HT1080 (cell line): ENCODE measurements around a stretch of chr6.

GRCh38 chr6:158720273-158721157 is 70.7 kb downstream of the SYTL3 start:
RAMPAGE:
- cytosol, long total RNA = no peak
- long total RNA = no peak
- nucleus, long total RNA = no peak

GRCh38 chr6:158769284-158770152 is 49.6 kb downstream of the EZR start:
RAMPAGE:
- cytosol, long total RNA = no peak
- long total RNA = no peak
- nucleus, long total RNA = no peak

GRCh38 chr6:158812788-158813628 is 6.2 kb downstream of the EZR start:
RAMPAGE:
- cytosol, long total RNA = no peak
- long total RNA = no peak
- nucleus, long total RNA = no peak

DNA sequence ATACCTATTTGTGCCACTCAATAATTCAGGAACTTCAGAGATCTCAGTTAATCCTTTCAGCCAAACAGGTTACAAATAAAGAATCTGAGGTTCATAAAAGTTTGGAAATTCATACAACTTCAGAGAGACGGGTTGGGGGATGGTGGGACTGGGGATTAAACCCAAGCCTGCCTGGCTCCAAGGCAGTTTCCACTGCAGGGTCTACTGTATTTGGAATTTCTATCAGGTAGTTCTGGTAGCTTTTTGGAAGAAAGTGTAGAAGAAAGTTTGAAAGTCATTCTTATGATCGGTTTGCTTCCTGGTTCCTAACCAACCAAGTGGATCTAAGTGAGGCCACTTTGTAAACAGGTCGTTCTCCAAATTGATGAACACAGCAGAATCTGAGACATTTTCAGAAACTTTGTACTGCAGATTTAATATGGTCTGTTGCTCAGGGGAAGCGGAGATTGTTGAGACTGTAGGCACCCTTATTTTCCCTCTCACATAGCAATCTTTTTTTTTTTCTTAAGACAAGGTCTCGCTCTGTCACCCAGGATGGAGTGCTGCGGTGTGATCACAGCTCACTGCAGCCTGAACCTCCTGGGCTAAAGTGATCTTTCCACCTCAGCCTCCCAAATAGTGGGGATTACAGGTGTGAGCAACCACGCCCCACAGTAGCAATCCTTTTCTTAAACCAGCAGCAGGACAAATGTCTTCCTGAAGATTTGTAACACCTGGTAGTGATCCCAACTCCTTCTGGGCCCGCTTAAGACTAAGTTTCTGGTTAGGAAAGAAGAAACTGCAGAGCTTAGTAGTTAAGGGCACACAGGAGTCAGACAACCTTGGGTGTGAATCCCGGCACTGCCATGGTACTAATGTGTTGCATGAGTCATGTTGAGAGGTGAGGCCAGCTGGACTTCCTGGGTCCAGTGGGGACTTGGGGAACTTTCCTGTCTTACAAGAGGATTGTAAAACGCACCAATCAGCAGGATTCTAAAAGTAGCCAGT is 48.2 kb upstream of the EZR start:
RAMPAGE:
- cytosol, long total RNA = no peak
- long total RNA = no peak
- nucleus, long total RNA = no peak

RAMPAGE:
- cytosol, long total RNA = no peak
- long total RNA = no peak
- nucleus, long total RNA = no peak
Measured at GRCh38 chr6:158923808-158924588, 76.0 kb downstream of the RSPH3 start.

RAMPAGE:
- cytosol, long total RNA = no peak
- long total RNA = no peak
- nucleus, long total RNA = no peak
Measured at GRCh38 chr6:158990720-158991373, 9.2 kb downstream of the RSPH3 start.

DNA sequence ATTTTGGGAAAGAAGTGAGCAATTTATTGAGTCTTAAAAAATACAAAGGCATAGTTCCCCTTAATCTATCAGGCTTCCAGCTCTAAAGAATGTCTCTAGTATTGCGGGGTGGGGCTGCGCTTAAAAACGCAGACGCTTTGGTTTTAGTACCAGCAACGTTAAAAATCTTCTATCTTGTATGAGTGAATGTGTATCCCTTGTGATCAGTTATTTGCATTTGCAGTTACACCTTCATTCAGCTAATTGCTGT is 302 bp upstream of the RSPH3 start:
RAMPAGE:
- cytosol, long total RNA = no peak
- long total RNA = no peak
- nucleus, long total RNA = no peak

RAMPAGE:
- cytosol, long total RNA = no peak
- long total RNA = no peak
- nucleus, long total RNA = no peak
Measured at GRCh38 chr6:159121331-159121862, 47.8 kb upstream of the FNDC1 start.

GRCh38 chr6:159126508-159127022 is 42.6 kb upstream of the FNDC1 start:
RAMPAGE:
- cytosol, long total RNA = no peak
- long total RNA = no peak
- nucleus, long total RNA = no peak

RAMPAGE:
- cytosol, long total RNA = no peak
- long total RNA = no peak
- nucleus, long total RNA = no peak
Measured at GRCh38 chr6:159679815-159680688, 13.0 kb downstream of the SOD2 start.

DNA sequence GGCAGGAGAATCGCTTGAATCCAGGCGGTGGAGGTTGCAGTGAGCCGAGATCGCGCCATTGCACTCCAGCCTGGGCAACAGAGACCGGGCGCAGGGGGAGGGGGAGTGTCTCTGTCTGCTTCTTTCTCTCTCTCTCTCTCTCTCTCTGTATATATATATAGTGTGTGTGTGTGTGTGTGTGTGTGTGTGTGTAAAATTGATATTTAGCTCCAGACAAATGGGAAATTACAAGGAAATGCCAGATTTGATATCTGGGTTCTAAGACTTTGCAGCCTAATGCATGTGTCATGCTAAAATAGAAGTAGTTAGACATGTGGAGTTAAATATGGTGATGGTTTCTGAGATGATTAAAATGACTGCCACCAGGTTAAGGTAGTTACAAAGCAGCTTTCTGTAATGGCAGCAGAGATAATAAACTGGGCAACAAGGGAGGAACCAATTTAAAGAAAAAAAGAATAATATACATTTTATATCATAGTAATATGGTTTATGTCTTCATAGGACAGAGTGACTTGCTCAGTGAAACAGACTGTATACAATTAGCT is 5.5 kb downstream of the WTAP start:
RAMPAGE:
- cytosol, long total RNA = no peak
- long total RNA = no peak
- nucleus, long total RNA = no peak

DNA sequence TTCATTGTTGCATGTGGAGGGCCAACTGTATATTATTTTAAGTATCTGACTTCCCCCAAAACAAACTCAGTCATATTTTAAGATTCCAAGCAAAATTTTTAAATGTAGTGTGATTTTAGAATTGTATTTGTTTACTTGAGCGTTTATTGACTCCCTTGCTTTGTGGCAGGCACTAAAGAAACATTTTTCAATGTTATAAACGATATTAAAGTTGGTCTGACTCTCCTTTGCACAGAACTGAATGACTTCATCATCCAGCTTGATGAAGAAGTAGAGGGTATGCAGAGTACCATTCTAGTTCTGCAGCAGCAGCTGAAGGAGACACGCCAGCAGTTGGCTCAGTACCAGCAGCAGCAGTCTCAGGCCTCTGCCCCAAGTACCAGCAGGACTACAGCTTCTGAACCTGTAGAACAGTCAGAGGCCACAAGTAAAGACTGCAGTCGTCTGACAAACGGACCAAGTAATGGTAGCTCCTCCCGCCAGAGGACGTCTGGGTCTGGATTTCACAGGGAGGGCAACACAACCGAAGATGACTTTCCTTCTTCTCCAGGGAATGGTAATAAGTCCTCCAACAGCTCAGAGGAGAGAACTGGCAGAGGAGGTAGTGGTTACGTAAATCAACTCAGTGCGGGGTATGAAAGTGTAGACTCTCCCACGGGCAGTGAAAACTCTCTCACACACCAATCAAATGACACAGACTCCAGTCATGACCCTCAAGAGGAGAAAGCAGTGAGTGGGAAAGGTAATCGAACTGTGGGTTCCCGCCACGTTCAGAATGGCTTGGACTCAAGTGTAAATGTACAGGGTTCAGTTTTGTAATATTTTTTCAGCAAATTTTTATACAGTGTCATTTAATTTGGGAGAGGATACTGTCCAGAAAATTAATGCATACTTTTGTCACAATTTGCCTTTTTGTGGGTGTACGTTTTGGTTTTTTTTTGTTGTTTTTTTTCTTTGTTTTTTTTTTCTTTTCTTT is 6.8 kb upstream of the ACAT2 start:
RAMPAGE:
- cytosol, long total RNA = no peak
- long total RNA = no peak
- nucleus, long total RNA = no peak

RAMPAGE:
- cytosol, long total RNA = no peak
- long total RNA = no peak
- nucleus, long total RNA = no peak
Measured at GRCh38 chr6:159777313-159778309, 11.8 kb downstream of the TCP1 start.

DNA sequence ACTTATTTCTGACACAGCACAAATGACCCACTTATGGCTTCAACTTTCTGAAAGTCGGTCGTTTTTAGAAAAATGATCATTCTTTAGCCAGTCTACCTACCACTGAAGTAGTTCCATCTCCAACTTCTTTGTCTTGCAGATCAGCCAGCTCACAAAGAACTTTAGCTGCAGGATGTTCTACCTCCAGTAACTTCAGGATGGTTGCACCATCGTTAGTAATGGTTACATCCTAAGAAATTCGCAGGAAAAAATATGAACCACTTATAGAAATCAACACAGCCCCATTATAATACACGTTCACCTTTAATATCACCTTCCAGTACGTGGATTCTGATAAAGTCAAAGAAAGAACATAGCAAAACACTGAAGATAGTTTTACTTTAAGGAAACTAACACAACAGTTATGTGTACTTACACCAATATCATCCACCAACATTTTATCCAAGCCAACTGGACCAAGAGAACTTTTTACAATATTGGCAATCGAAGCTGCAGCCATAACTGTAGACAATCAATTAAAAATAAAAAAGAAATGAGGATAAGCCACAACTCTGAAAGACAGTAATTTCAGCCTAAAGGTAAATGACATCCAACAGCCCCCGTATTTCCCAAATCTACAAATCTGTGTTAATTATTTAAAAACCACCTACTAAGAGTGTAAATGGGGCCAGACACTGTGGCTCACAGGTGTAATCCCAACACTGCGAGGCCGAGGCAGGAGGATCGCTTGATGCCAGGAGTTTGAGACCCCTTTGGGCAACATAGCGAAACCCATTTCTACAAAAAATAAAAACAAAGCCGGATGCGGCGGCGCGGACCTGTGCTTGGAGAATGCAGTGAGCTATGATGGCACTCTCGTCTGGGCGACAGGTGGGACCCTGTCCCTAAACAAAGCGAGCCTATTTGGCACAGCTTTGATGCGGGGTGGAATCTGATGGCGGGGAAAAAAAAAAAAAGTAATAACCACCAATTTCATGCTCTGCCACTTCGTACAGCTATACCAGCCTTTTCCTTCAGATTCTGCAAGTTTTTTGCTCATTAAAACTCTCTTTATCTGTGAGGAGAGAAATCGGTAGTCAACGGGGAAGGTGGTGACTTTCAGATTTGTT is 1.4 kb downstream of the TCP1 start:
RAMPAGE:
- cytosol, long total RNA = no peak
- long total RNA = no peak
- nucleus, long total RNA = no peak

DNA sequence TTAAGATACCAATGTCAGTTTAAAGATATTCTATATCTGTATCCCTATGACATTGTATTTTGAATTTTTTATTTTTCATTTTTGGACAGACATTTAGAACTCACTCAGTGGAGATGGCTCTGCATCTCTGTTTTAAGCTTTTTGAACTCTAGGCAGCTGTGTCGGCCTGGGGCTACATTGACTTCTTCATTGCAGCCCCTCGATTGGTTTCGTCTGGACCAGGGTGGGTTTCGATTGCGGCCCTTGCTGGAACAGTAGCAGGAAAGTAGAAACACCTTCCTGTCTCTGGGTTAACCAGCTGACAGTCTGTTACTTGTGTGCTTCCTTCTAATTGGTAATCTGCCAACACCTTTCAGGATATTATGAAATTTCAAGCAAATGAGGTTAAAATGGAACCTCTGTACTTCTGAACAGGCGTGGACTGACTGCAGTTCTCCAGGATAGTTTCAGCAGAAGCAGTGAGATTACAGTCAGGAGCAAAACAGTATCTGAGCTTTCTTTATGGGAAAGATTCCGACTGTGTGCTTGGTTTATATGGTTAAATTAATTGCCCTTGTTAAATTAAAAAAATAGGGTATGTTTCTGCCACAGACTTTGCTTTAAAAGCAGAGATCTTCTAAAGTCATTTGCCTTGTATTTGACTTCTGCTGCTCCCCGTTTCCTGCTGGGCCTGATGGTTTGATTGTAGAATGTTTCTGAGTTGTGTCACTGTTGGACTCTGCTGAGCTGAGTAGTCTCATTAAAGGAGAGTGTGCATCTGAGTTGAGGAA is 14.3 kb downstream of the IGF2R start:
RAMPAGE:
- cytosol, long total RNA = no peak
- long total RNA = no peak
- nucleus, long total RNA = no peak

DNA sequence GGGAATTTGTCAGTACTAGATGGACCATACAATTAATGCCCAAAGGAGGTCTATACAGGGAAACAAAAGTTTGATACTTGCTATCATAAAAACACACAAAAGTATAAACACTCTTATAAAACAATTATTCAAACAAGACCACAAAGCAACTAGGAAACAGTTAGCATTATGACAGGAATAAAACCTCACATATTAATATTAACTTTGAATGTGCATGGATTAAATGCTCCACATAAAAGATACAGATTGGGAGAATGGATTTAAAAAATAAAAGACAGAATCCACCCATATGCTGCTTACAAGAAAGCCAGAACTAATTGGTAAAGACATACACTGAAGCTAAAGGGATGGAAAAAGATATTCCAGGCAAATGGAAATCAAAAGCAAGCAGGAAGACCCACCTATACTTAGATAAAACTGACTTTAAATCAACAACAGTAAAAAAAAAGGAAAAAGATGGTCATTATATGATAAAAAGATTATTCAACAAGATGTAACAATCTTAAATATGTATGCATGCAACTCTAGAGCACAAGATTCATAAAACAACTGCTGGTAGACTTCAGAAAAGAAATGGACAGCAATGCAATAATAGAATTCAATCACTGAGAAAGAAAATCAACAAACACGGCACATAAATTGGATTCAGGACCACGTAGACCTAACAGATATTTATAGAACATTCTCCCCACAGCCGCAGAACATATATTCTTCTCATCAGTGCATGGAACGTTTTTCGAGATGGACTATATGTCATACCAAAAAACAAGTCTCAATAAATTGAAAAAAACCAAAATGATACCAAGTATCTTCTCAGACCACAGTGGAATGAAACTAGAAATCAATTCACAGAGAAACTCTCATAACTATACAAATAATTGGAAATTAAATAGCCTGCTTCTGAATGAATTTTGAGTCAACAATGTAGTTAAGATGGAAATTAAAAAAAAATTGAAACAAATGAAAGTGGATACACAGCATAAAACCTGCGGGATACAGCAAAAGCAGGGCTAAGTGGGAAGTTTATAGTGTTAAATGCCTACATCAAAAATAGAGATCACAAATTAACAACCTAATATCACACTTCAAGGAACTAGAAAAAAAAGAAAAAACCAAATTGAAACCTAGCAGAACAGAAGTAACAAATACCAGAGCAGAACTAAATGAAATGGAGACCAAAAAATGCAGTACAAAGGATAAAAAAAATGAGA is 49.3 kb downstream of the IGF2R start:
RAMPAGE:
- cytosol, long total RNA = no peak
- long total RNA = no peak
- nucleus, long total RNA = no peak

DNA sequence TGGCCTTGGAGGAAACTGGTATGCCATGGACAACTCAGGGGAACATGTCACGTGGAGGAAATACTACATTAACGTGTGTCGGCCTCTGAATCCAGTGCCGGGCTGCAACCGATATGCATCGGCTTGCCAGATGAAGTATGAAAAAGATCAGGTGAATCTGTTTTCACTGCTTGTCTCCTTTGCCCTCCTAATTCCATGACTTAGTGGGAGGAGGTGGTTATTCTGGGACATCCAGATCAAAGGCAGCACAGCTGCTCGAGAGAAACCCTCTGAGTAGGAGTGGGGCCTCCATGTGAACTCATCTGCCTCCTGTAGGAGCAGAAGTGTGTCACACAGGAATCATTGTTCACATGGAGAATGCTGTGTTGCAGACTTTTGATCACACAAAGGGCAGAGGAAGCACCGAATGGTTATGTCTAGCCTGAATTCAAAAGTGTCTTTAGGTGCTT is 73.2 kb upstream of the SLC22A1 start:
RAMPAGE:
- cytosol, long total RNA = no peak
- long total RNA = no peak
- nucleus, long total RNA = no peak

RAMPAGE:
- cytosol, long total RNA = no peak
- long total RNA = no peak
- nucleus, long total RNA = no peak
Measured at GRCh38 chr6:160077970-160078649, 43.5 kb upstream of the SLC22A1 start.

RAMPAGE:
- cytosol, long total RNA = no peak
- long total RNA = no peak
- nucleus, long total RNA = no peak
Measured at GRCh38 chr6:160083814-160084501, 37.7 kb upstream of the SLC22A1 start.

DNA sequence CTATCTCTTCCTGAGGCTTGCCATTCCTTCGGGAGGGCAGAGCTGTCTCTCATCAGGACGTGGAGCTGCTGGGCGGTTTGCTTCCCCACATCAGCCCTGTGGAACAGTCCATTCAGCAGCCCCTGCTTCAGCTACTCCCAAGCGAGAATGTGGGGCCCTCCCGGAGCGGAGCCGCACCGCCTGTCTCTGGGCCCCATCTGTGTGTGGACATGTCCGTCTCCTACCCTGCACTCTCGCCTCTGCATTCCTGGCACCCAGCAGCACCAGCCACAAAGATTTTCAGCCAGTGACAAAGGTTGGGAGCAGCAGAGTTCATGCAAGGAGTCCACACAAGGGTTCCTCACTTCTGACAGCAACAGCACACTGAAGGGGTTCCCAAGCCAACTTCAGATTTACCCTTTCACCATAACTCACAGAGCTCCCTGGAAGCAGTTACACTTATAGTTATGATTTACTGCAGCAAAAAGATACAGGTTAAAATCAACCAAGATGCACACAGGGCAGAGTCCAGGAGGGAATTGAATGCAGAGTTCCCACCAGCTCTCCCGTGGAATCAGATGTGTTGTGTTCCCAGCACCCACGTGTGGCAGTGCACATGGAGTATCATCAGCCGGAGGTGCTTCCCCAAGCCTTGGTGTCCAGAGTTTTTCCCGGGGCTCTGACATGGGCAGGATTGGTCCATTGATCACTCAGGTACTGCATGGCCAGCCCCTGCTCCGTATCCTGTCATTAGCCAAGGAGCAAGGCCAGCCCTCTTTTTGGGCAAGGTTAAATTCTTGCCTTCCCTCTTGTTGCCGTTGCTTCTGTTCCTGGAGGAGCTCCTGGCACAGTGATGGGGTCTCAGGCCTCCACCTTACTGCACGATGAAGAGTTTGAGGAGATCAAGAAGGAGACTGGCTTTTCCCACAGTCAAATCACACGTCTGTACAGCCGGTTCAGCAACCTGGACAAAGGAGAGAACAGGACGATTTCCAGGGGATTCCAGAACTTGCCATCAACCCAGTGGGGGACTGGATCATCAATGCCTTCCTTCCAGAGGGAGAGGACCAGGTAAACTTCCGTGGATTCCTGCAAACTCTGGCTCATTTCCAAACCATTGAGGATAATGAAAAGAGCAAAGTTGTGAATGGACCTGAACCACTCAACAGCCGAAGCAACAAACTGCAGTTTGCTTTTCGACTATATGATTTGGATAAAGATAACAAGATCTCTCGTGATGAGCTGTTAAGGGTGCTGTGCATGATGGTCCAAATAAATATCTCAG is 28.6 kb upstream of the SLC22A1 start:
RAMPAGE:
- cytosol, long total RNA = no peak
- long total RNA = no peak
- nucleus, long total RNA = no peak